HT1080 (cell line): ENCODE data around the genes CNST, OR2T8, OR14C36 and OR2T34.

RAMPAGE:
- cytosol, long total RNA, result no peak
- long total RNA, result no peak
- nucleus, long total RNA, result no peak
These were observed 13.8 kb downstream of the COX20 start for GRCh38 chr1:244849384-244849612.

RAMPAGE:
- cytosol, long total RNA, result no peak
- long total RNA, result no peak
- nucleus, long total RNA, result no peak
These were observed 8.7 kb downstream of the HNRNPU start for GRCh38 chr1:244855270-244856377.

RAMPAGE:
- cytosol, long total RNA, result no peak
- long total RNA, result no peak
- nucleus, long total RNA, result no peak
These were observed 2.9 kb downstream of the HNRNPU start for GRCh38 chr1:244861219-244861977.

GRCh38 chr1:244862293-244862398 lies 2.2 kb downstream of the HNRNPU start:
RAMPAGE:
- cytosol, long total RNA, result no peak
- long total RNA, result no peak
- nucleus, long total RNA, result no peak

DNA sequence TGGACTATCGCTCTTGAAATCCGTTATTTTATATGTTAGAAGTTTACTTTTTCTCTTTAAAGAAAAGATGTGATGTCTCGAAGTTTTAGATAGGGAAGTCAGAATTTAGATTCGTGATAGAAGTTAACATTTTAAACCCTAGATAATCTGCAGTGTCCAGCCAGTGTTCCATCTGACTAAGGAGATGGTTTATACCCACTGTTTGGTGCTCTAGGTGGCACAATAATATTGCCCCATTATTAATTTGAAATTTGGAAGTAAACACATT lies 1.1 kb upstream of the HNRNPU start:
RAMPAGE:
- cytosol, long total RNA, result no peak
- long total RNA, result no peak
- nucleus, long total RNA, result no peak

GRCh38 chr1:245046628-245047083 lies 77.2 kb downstream of the EFCAB2 start:
RAMPAGE:
- cytosol, long total RNA, result no peak
- long total RNA, result no peak
- nucleus, long total RNA, result no peak

GRCh38 chr1:246166233-246166811 lies 340.8 kb downstream of the SMYD3 start:
RAMPAGE:
- cytosol, long total RNA, result no peak
- long total RNA, result no peak
- nucleus, long total RNA, result no peak

DNA sequence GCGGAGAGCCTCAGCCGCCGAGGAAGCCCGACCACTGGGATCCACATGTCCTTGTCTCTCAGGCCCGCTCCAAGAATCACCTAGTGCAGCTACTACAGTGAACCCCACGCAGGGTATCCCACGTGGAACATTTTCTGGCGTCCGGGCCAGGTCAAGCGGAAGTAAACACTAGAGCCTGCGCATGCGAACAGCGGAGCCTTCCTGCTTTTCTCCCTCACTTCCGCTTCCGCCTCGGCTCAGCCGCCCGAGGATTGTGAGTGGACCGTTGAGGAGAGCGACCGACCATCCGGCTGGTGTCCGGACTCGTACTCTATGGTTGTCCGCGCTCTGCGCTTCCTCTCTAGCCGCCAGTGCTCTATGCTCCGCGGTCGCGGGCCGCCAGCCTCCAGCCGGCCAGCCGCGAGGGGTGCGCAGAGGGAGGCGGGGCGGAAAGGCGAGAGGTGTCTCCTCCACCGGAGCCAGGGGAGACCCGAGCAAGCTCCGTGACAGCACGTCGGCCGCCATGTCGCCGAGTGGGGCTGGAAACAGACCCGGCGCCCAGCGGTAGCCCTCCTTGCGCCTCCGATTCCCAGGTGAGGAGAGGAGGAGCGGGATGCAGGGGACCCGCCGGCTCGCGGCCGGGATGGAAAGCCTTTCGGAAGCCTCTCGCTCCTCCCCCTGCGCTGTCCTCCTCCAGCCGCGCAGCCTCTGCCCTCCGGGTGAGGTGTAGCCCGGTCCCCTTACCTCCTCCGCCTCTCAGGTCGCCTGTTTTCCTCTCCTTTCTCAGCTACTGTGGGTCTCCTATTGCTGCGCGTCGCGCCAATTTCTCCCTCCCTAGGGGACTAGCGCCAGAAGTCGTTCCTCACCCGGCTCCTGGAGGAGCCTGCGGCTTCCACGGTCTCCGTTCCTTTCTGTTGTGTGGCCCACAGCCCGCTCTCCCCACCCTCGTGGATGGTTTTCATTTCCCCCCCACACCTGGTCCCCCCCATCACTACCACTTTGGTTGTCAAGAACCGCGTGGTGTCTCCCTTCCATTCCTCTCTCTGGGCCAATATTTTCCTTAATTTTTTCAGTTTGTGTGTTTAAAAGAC lies at the start of gene CNST:
TSS of gene CNST (plus strand) at position 365 of the 1,070 bp plus-strand sequence.
RAMPAGE:
- cytosol, long total RNA, result start-site peak on the minus strand centred at position 119 of the sequence, 41 bp wide, 139 and 74 reads in 2 replicates
- long total RNA, result start-site peak on the minus strand centred at position 131 of the sequence, 25 bp wide, 214 reads
- nucleus, long total RNA, result no peak

DNA sequence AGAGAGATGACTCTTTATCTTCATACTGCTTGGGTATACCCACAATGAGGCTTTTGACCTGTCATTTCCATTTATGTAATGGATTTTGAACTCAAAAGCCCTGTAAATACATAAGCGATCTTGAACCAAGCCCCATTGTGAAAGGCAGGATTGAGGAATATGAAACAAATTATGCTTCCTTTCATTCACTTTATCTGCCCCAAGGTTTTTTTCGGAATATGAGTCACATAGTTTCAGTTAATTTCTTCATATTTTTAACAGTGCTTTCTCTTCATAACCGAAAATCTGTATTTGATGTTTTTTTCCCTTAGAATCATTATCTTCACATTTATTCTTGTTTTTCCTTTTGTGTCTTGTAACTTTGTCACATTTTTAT lies 21.4 kb downstream of the CNST start:
RAMPAGE:
- cytosol, long total RNA, result no peak
- long total RNA, result no peak
- nucleus, long total RNA, result no peak

DNA sequence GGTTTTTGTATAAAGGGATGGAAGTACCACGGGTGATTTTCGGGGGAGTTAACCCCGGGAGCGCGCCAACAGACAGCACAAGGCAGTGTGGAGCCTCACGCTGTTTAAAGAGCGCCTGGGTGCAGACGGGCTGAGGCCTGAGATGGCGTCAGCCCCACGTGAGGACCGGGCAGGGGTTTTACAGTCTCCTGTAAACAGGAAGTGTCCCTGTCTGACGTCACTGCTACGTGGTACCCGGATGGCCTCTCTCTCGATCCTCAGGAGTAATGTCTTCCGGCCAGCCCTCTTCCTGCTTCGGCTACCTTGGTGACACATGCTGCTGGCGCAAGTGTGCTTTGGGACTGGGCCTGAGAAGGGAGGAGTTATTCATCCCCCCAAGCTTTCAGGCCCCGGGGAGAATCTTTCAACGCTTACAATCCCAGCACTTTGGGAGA lies 41.2 kb downstream of the CNST start:
RAMPAGE:
- cytosol, long total RNA, result no peak
- long total RNA, result no peak
- nucleus, long total RNA, result no peak

DNA sequence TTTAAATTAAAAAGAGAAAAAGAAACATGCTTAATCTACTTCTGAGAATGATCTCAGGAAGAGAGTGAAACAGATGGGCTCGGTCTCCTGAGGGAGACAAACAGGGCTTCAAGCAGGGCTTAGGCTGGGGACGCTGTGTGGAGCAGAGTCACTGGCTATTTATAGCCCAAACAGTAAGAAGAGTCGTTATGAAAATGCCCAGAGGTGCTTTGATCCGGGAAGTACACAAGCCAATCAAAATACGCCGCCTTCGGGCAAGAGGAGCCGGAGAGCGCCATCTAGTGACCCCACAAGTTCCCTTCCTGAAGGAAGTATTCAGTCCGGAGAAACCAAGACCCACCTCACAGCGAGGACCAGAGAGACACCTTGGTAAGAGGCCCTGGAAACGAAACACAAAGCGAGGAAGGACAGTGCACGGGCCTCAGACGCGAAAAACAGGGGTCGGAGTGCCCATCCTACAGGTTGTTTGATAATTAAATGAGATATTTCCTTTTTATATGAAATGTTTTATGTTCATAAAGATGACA lies 25.1 kb upstream of the SCCPDH start:
RAMPAGE:
- cytosol, long total RNA, result no peak
- long total RNA, result no peak
- nucleus, long total RNA, result no peak

DNA sequence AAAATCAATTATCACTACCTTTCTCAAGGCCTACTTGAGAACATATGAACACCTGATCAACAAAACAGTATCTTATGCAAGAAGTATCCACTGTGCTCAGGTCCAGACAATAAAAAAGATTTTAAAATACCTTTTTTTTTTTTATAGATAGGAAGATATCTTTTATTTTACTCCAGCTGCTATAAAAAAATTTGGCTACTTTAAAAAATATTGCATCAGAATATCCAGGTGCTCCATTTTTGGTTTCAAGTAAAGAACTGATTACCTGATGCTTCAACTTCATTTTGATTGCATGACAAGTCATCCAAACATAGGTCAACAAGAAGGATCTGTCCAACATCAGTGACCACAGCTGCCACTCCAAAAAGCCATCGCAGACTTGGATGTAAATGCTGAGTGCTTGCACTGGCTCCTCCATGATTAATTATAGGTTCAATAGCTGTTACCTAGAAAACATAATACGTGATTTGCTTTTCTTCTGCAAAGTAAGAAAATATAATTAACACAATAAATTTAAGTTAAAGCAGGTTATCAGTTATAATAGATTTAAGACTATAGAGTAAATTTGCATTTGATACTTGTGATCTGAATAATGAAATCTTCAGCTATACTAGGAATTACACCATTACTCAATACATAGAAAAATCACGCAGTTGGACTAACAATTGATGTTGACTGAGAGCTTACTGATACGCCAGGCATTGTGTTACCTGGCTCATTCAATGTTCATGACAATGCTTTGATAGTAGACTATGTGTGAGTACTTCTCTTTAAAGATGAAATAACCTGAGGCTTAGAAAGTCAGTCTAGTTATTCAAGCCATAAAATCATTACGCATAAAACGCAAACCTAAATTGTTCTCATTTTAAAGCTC lies 18.5 kb downstream of the AHCTF1 start:
RAMPAGE:
- cytosol, long total RNA, result no peak
- long total RNA, result no peak
- nucleus, long total RNA, result no peak

GRCh38 chr1:247299319-247299882 lies 32.3 kb downstream of the ZNF496 start:
RAMPAGE:
- cytosol, long total RNA, result no peak
- long total RNA, result no peak
- nucleus, long total RNA, result no peak

RAMPAGE:
- cytosol, long total RNA, result no peak
- long total RNA, result no peak
- nucleus, long total RNA, result no peak
These were observed 994 bp downstream of the ZNF496 start for GRCh38 chr1:247330670-247331075.

DNA sequence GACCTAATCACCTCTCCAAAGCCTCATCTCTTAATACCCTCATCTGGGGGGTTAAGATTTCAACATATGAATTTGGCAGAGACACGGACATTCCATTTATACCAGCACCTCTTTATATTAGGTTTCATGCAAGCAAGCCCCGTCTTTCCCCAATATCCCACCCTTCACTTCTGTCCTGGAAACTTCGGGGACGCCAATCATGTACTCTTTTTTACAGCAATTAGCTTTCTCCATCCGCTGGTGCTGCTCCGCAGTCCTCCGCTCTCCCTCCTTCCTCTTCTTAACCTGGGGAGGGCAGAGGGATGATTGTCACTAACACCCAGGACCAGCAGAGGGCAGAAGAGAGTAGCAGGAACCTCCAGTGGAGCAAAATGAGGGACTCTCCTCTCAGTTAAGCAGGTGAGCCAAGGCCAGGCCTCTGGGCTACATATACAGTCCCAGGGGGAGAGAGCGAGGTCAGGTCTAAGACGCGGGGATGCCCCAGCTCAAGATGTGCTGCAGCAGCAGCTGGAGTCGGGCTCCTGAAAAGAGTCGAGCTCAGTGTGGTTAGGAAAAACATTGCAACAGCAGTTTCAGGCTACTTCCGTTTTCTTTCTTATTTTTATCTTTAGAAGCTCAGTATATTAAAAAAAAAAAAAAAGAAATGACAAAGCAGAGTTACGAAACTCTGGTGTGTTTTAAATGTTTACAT lies 25.9 kb upstream of the NLRP3 start:
RAMPAGE:
- cytosol, long total RNA, result no peak
- long total RNA, result no peak
- nucleus, long total RNA, result no peak

RAMPAGE:
- cytosol, long total RNA, result no peak
- long total RNA, result no peak
- nucleus, long total RNA, result no peak
These were observed 16.6 kb downstream of the NLRP3 start for GRCh38 chr1:247432521-247433064.

DNA sequence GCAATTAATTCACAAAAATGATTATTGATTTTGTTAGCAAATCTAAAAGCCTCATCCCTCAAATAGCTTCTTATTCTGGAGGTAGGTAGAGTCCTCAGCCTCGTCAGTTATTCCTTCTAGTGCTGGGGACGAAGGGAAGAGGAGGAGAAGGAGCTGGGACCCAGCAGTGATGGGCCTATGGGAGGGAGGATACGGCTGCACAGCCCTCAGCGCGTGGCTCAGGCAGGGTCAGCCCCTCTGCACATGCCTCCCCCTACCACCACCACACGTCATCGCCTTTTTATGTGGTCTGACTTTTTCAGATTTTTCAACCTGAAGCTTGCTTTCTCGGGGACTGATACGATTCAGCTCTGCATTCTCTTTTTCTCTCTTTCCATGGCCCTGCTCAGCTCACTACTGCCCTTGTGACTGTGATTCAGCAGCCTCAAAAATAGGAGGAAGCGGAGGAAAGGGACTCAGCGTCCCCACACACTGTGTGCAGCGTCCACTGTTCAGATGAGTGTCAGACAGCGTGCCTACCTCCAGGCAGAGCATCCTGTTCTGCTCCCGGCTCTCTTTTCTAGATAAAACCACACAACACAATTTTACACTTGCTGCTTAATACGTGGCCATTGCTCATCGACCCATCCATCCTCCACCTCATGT lies 891 bp downstream of the OR2B11 start:
RAMPAGE:
- cytosol, long total RNA, result no peak
- long total RNA, result no peak
- nucleus, long total RNA, result no peak

DNA sequence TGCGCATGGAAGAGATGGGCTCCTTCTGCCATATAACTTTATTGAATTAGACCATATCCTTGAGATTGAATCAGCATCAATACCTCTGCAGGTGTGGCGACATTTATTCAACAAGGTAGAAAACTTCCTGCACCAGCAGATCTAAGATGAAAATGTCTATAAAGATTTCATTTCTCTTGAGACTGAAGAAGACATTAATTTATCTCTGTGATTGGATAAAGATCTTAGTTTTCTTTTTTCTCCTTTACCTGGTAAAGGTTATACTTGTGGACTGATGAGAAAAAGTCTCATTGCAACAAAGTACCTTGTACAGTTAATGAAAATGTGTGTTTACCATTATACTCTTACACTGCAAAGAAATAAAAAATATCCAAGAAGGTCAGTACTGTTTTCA lies at the start of gene OR2T8:
TSS of gene OR2T8 (plus strand) at position 289 of the 394 bp plus-strand sequence.
RAMPAGE:
- cytosol, long total RNA, result no peak
- long total RNA, result no peak
- nucleus, long total RNA, result no peak

DNA sequence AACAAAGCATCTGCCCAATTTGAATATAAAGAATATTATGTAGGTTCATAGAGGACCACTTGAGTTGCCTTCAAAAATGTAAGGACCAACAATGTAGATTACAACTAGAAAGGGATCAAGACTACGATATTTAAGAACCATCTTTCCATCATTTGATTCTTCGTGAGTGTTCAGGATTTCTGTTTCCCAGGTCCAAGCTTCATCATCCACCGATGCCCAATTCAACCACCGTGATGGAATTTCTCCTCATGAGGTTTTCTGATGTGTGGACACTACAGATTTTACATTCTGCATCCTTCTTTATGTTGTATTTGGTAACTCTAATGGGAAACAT lies at the start of gene OR14C36:
TSS of gene OR14C36 (plus strand) at position 213 of the 334 bp plus-strand sequence.
RAMPAGE:
- cytosol, long total RNA, result no peak
- long total RNA, result no peak
- nucleus, long total RNA, result no peak

GRCh38 chr1:248574594-248575045 lies at the start of gene OR2T34:
Gene OR2T34 (minus strand): TSS chr1:248574757.
RAMPAGE:
- cytosol, long total RNA, result no peak
- long total RNA, result no peak
- nucleus, long total RNA, result no peak